Parietal lobe (tissue), 2 donors: ENCODE data around the genes RBM34, TBCE and LYST.

GRCh38 chr1:234954910-234956280 is 173.2 kb downstream of the TOMM20 start:
- RAMPAGE, long total RNA: no peak

DNA sequence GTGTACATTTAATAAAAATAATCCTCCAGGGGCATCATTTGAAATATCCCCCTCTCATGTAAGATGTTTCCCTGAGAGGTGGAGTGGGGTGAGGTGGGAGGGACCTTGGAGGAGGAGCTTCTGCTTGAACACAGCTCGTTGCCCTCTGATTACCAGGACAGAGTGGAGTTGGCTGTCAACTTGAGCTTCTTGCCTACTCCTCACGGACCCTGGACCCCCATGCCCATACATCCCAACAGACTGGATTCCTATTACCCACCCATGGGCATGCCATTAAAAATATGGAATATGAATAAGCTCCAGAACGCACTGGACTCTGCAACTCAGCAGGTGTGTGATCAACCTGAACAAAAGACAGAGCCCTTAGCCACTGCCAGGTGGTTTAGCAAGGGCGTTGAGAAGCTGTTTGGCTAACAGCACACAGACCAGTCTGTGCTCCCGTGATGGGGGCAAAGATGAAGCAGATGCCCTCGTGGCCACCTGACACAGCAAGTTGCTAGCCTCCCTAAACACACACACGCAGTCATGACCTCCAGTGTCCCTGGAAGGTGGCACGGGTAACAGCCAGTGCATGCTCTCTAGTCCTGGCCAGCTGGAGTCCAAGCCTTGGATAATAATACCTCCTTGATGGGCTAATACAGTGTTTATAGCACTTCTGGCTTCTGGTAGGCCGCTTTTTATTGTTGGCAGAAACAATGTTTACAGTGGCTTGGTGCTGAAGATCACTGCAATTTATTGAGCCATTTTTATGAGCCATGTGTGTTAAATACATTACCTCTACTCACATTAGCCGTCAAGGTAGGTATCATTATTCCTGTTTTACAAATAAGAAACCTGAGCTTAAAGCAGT is 155.0 kb downstream of the TOMM20 start:
- RAMPAGE, long total RNA: no peak

- RAMPAGE, long total RNA: no peak
Measured at GRCh38 chr1:234980283-234980412, 148.5 kb downstream of the TOMM20 start.

DNA sequence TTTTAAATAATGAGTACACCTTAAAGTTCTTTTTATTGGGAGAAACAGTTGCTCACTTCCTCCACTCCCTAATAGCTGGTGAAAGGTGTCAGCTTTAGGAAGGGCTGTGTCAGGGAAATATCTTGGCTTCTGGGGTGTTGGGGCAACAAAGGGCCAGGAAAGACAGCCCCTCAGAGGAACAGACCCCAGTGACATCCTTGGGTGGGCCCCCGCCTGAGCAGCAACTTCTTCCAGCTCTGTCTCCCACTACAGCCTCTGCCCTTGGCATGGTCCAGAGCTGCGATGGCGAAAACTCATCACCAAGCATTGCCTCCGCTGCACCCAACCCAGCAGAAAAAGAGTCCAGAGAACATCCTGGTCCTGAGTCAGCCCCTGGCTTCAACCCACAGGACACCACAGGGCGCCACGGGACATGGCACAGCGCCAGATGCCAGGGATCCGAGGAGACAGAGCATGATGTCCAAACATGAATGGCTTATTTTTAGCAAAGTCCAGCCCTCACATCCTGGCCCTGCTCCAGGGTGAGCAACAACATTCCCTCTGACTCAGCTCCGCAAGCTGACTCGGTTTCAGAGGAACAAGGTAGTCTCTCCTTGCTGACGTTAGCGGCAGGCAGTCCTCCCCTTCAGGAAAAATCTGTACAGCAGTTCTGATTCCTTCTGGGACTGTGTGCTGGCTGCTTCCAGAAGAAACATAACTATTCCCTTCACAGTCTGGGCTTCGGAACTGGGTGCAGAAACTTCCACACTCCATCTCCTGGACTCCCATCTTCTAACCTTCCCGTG is 131.5 kb downstream of the TOMM20 start:
- RAMPAGE, long total RNA: no peak

DNA sequence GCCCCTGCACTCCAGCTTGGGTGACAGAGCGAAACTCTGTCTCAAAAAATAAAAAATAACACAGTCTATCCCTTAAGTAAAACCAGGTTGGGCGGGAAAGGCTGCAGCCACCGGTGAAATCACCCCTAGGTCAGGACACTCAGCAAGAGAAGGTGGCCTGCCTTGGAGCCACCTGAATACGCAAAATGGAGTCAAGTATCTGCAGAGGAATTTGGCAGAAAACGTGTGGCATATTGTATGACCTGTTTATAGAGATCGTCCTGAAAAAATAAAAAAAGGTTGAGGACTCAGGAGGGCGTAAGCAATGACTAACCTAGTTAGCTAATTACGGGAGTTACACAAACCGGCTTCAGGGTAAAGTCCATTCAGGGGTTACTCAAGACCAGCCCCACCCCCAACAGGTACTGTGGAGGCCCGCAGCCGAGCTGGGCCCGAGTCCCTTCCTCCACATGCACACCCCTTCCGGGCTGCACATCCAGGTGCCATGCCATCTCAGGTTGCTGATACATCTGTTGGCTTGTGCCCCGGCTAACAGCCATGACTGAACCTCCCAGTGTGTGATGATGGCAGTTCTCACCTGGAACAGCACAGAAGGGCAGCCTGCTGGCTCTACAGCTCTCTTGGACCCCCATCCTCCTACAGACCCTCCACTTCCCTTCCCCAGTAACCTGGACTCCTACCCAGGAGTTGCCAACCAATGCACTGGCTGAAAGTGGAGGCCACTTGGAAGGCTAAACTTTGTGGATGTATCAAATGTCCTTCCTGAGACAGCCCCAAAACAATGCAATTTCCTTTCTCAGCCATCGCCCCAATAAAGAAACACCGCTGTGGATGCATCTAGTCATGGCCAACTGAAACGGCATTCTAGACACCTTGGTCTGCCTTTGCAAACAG is 66.1 kb downstream of the TOMM20 start:
- RAMPAGE, long total RNA: no peak

DNA sequence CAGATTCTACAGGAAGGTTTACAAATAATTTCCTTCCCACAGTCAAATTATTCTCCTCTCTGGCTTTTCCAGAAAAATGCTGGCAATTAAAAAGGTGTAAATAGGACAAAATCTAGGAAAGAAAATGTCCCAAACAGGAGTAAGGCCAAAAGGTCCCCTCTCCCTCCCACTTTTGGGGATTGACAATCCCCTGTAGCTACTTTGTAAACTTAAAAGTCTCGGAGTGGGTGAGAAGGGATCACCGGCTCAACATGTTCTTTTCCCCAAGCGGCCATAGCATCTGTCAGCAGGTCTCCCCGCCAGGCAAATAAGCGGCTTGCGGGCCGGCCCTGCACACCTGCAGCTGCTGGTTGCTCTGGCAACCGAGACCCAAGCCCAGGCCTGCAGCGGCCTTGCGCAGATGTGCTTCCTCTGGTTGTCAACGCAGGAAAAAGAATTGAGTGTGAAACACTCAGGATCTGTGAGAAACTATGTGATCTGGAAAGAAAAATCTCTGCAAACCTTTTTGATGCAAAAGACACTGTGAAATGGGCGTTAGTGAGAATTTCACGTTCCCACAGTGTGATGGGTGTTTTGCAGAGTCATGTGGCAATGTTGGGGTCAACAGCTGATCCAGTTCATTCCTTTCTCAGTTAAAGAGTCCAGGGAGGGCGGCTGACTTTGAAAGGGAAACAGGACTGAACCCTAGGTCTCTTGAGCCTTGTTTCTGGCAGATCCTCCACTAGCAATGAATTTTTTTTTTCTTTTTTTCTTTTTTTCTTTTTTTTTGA is 28.5 kb downstream of the TOMM20 start:
- RAMPAGE, long total RNA: no peak

DNA sequence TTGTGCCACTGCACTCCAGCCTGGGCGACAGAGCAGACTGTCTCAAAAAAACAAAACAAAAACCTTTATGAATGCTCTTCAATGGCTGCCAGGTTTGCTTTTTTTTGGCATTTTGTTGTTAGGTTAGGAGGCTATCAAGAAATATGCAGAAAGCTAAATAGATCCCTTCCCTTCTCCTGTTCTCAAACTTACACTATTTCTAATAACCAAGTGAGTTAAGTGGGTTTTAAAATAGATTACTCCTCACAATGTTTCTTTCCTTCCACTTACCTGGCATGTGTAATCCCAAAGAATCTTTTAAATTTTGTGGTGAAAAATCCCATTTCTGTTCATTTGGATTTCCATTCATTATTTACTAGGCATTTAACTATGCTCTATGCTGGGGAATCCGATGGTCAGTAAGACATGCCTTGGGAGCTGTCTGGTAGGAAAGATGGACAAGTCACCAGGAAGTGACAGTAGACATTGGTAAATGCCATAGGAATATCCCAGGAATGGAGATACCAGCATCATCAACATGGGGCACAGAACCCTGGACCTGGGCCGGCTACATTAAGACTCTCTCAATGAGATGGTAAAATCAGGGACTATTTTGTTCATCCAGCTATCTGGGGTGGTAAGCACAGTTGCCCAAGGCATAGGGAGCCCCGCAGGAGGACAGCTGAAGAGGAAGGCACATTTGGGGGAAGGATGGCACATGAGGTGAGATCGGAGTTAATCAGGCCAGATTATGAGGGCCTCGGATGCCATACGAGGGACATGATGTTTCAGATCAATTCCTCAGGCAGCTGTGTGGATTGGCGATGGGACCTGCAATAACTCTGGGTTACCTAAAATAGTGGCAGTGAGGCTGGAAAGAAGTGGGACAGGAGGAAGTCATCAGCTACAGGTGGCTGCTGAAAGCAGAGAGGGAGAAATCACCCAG is 21.5 kb downstream of the TOMM20 start:
- RAMPAGE, long total RNA: no peak

- RAMPAGE, long total RNA: no peak
Measured at GRCh38 chr1:235107787-235108911, 20.5 kb downstream of the TOMM20 start.

DNA sequence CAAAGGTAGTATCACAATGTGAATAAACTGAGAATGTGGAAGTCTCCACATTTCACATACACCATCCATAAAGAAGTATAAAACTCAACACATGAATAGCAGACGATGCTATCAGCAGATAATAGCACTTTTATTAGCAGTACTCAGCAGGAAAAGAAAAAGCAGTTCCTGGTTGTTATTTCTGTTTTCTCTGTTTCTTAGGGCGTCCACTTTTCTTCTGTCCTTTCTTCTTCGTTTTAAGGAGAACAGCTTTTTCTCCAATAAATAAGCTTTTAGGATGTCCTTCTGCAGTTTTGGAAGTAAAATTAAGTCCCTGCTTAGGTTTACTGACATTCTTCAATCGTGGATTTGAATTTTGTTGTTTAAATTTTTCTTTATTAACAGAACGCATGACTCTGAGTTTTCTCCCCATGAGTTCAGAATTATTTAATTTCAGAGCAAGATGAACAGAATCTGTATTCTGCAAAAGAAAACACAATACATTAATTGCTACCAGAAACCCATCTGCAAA is 3.0 kb upstream of the TOMM20 start:
- RAMPAGE, long total RNA: no peak

DNA sequence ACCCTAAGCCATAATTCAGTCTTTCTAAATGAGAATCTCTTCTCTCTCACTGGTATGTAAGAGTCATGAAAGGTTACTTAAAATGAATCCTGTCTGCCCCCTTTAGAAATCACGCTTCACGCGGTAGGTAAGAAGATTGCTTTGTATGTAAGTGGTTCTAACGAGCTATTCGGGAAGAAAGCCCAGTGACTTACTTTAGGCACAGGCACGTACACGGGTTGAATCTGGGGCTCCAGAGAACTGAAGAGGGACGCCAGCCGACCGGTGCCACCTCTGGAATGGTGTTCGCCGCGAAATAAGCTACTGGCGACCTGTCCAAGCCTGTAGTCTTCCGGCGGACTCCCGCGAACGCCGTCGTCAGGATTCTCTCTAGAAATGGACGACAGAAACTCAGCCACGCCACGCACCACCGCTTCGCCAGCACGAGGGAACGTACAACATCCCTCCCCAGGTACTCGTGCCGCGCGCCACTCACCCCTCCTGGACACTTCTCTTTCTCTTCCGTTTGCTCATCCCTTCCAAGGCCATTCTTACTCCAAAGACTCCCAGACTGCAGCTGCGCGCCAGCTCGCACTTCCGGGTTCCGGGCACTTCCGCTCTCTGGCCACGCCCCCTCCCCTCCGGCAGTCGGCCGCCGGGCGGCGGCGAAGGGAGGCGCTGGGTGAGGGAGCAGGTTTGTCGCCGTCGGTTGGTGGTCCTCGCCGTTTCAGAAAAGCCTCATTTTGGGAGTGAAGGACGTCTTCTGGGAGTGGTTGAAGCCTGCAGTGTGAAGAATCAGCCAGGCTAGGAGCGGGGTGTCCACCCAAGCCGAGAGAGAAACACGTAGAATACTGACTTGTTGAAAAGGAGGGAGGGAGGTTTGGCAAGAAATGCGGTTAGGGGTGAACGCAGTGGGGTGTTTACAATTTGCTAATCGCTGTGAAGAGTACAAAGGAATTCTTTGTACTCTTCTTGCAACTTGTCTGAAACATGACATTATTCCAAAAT is at the start of gene RBM34:
Gene RBM34, minus strand, starts transcription at position 552 of the 987 bp plus-strand sequence.
- RAMPAGE, long total RNA: start-site peak on the minus strand centred at position 512 of the sequence, 63 bp wide, 197 and 26 reads in 2 replicates

GRCh38 chr1:235304790-235305663 is 23.0 kb downstream of the ARID4B start:
- RAMPAGE, long total RNA: no peak

GRCh38 chr1:235307325-235307650 is 20.7 kb downstream of the ARID4B start:
- RAMPAGE, long total RNA: no peak

GRCh38 chr1:235366998-235367834 is at the start of gene TBCE:
TSS of gene TBCE (plus strand) at chr1:235367427.
- RAMPAGE, long total RNA: start-site peak on the plus strand at chr1:235367424-235367452, 233 and 129 reads in 2 replicates

DNA sequence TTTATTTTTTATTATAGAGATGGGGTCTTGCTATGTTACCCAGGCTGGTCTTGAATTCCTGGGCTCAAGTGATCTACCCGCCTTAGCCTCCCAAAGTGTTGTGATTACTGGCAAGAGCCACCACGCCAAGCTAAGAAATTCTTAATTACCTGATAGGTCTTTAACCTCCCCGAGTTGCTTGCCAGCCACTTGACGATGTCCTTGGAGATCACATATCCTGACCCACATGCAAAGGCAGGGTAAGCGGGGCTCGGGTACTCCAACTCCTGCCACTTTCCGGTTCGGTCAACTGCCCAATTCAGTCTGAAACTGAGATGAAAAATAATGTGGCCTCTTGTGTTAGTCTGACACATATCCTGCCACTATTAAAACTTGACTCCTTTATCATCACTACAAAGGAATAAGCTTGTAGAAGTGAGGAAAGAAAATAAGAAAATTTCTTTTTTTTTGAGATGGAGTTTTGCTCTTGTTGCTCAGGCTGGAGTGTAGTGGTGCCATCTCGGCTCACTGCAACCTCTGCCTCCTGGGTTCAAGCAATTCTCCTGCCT is 50.2 kb downstream of the B3GALNT2 start:
- RAMPAGE, long total RNA: no peak

DNA sequence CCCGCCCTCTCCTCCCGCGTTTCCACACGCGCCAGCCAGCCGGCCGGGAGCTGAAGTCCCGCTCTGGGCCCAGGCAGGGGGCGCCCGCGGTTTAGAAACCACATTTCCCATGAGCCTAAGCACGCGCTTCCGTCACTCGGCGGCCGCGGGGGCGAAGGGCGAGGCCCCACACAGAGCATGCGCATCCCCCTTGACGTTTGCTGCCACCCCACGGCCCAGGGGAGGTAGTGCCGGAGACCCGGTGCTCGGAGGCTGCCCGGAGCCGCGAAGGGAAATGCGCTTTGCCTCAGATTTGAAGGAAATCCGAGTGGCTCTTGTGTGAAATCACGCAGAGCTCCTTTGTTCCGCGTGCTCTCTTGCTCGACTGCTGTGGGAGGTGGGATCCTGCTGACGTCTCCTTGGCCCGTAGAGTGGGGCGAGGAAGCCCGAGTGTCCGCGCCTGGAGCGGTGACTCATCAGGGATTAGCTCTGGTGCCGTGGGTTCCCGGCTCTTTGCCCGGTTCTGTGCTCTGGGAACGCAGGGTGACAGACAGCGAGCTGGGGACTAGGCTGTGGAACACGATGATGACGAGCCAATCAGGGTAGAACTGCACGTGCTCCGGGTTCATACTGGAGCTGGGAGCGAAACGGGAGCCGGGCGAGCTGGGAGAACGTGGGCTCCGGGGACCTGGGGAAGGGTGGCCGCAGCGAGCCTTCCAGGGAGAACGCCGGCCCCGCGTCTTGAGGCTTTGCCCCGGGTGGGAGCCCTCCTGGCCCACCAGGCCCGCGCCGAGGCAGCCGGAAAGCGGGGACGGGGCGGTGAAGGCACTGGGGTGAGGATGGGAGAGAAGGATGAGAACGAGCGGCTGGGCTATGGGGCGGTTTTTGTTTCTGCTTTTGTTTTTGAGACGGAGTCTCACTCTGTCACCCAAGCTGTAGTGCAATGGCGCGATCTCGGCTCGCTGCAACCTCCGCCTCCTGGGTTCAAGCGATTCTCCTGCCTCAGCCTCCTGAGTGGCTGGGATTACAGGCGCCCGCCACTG is 581 bp upstream of the B3GALNT2 start:
- RAMPAGE, long total RNA: no peak

GRCh38 chr1:235588889-235589329 is 60.7 kb downstream of the GNG4 start:
- RAMPAGE, long total RNA: no peak

DNA sequence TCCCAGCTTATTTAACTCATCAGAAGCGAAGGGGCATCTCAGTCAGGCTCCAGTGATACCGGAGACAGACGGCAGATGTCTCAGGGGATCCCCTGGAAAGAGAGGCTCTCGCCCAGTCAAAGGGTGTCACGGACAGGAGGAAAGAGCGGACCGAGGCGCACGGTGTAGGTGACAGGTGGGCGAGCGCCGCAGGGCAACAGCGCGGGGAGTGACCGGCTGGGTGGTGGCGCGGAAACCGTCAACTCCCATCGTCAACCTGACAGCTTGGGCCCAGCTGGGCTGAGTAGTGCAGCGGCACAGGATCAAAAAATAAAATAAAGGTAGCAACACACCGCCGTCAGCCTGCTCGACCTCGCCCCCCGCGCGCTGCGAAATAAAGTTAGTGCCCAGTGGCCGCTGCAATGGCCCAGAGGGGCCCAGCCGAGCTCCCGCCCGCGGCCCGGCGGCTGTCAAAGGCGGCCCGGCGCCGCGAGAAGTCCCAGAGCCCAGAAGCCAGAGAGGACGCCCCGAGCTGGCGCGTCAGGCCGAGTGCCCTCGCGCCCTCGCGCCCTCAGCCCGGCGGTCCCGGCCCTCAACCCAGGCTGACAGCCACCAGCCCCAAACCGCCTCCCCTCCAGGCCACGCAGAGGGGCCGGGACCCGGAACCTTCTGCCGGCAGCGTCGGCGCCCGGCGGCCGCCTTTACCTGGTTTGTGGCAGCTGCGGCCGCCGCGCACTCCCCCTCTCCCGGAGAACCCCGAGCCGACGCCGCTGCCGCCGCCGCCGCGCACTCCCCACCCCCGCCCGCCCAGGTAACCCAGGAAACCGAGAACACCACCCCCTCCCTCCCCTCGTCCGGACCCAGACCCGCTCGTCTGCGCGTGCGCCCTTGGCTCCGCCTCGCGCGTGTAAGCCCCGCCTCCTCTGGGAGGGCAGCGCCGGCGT is at the start of gene LYST:
Gene LYST, minus strand, starts transcription at position 748 of the 923 bp plus-strand sequence.
- RAMPAGE, long total RNA: no peak

DNA sequence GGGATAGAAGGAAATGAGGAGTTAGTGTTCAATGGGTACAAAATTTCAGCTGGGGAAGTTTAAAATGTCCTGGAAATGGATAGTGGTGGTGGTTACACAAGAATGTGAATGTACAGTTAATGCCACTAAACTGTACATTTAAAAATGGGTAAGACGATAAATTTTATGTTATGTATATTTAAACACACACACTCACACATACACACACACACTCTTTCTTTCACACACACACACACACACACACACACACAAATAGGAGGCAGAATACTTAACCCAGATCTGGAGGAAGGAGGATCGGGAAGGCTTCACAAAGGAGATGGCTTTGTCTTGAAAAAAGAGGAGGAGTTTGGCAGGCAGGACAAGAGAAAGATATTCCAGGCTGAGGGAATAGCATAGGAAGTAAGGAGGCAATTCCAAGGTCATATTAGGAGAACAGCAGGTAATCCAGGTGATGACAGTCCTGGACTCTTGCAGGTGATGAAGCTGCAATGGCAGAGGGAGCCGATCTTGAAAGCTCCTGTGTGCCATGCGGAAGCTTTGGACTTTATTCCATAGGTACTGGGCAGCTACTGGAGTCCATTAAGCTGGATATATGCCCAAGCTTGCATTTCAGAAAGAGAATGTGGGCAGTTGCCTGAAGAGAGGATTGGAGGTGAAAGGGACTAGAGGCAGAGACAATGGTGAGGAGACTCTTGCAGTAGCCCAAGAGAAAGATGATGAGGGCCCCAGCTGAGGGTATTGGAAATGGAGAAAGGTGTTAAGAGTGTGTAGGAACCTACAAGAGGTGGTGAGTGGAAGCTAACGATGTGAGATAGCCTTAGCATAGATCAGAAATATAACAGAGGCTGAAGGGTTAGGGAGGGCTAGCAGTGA is 15.4 kb upstream of the LYST start:
- RAMPAGE, long total RNA: no peak

- RAMPAGE, long total RNA: no peak
Measured at GRCh38 chr1:235883158-235884006, 16.7 kb upstream of the LYST start.

DNA sequence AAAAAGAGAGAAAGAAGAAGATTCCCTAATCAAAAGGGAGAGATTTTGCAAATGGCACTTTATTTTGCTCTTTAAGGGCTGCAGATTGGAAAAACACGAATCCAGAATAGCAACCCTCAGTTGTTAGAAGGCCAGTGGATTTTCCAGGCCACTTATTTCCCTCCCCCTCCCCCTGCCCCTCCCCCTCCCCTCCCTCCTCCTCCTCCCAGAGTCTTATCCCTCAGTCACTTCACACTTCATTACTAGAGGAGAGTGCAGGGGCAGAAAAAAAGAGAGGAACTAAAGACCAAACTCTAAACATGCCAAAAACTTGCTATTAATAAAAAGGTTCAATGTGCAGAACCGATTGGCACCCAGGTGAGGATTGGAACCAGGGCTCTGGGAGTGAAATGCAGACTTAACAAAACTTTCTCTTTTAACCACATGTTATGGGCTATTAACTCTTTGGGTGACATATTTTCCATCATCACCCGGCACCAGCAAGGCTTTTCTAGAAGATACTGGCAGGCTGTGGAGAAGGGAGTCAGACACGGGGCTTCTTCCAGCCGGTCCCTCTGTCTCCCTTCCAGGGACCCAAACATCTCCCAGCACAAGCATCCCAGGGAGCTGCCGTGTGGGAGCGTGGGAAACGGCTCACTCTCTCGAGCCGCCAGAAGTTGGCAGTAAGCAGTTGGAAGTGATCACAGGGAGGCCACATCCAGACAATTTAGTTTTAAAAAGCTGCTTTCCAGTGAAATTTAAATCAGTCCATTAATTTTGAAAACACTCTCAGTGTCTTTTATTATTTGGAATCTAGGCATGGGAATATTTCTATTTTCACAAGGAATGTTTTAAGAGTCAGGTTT is 13.6 kb downstream of the NID1 start:
- RAMPAGE, long total RNA: no peak